Measurements from ENCODE around the gene RSC1A1.

DNA sequence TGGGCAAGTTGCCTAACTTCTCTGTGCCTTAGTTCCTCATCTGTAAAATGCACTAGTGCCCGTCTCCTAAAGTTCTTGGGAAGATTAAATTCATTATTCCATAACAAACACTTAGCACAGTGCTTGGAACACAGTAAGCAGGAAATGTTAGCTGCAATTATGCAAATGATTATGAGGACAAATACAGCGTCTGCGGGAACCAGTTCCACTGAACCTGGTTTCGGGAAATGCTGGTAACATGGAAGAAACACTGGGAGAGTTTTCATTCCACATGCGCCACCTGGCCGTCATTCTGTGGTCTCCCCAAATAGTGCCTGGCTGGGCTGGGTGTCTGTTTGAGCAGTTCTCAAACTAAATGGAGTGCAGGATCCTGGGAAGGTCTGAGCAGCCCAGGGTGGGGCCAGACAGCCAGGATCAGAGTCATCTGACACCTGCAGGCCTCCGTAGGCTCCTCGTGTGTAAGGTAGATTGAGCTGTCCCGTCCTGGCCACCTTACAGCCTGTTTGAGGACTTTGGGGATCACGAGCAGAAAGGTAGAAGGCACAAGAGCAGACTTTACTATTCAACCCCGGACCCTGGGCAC lies 101.7 kb downstream of the PRDM2 start:
- PRO-cap = no peak

DNA sequence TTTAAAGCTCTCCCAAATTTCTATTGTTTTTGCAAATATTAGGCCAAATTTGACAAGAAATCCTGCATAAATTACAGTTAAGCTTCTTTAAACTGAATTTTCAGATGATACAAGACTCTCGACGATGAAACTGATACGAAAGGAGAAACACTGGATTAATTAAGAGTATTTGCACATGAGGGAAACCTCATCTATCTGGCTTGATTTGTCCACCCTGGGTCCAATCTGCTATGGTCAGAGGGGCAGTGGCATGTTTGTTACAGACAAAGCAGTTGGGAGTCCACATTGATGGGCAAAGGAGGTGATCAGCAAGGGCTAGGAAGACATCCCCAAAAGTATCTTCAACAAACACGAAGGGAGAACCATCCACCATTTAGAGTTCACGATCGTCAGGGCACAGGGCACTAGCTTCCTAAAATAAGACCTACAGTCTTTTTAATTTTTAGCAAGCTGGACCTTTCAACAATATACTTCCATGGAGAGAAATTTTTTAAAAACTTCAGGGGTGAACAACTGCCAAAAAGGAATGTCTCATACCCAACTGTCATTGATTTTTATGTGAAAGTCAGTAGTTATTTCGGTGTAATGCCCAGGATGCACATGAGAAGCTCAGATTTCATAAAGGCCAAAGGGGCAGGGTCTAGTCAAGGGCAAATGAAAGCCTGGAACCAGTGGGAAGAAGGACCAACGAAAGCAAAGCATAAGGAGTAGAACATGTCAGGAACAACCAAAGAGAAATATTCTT lies 374.7 kb upstream of the KAZN start:
- PRO-cap = no peak

- PRO-cap = no peak
Measured at GRCh38 chr1:14911285-14911849, 242.2 kb upstream of the TMEM51 start.

- PRO-cap = no peak
Measured at GRCh38 chr1:15176293-15177097, 22.9 kb downstream of the TMEM51 start.

DNA sequence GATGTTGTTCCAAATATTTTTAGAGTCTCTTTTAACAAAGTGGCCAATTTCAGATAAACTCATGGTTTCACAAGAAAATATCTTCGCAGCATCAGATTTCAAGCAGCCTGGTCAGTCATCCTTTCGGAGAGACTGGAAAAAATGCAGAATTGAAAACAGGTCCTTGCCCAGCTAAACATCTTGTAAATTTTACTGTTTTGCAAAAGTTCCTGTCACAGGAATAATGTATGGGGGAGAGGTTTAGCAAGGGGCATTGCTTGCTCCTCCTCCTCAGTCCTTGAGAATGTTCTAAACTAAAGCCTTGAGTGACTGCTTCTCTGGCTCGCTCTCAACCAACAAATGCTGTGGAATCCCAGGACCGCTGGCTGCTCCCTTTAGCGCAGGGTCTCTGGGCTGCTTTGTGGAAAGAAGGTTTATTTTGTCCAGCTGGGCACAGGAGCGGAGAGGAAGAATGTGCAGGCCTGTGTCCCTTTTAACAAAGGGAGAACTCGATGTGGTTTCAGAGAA lies 33.7 kb upstream of the FHAD1 start:
- PRO-cap = no peak

DNA sequence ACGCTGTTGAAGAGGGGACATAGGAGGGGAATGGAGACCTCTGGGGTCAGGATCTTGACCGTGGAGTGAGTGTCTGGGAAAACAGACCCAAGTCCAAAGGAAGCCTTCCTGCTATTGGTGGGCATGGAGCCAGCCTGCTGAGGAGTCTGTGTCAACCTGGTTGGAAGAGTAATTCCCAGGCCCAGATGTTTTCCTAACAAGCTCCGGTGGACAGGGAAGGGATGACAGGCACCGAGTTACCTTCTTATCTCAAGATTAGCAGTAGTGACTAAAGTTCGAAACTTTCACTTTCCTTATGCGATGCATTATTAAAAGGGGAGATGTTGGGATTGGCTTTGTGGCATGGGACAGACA lies 25.9 kb upstream of the FHAD1 start:
- PRO-cap = no peak

DNA sequence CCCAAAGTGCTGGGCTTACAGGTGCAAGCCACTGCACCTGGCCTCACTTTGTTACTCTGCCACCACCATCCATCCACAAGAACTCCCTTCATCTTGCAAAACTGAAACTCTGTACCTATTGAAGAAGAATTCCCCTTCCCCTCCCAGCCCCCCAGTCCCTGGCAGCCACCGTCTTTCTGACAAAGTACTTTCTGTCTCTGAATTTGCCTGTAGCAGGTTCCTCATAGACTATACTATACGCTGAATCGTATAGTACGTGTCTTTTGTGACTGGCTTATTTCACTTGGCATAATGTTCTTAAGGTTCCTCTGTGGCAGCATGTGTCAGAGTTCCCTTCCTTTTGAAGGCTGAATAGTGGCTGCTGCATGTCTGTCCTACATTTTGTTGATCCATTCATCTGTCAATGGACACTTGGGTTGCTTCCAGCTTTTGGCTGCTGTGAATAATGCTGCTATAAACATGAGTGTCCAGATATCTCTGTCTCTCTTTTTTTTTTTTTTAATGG lies 11.1 kb downstream of the FHAD1 start:
- PRO-cap = no peak

DNA sequence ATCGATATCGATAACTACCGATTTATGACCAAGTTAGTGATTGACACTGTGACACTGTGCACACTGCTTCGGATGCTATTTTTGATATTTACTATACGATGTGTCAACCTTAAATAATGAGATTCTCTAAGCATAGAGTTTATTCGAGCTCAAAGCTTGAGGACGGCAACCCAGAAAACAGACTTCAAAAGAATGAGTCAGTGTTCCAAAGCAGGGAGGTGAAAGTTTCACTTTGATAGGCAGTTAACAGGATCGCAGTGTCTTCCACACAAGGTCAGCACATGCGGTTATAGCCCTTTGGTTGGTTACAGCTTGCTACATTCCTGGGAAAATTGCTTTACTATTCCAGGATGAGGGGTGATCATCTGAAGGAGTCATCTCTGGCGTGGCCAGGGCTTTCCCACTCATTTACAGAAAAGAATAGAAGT lies 53.6 kb upstream of the EFHD2 start:
- PRO-cap = no peak

- PRO-cap = no peak
Measured at GRCh38 chr1:15407176-15407636, 2.5 kb upstream of the EFHD2 start.

DNA sequence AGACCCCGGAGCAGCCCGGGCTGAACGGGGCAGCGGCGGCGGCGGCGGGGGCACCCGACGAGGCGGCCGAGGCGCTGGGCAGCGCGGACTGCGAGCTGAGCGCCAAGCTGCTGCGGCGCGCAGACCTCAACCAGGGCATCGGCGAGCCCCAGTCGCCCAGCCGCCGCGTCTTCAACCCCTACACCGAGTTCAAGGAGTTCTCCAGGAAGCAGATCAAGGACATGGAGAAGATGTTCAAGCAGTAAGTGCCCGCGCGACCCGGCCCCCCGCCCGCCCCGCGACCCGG lies 294 bp downstream of the EFHD2 start:
- PRO-cap = no peak

DNA sequence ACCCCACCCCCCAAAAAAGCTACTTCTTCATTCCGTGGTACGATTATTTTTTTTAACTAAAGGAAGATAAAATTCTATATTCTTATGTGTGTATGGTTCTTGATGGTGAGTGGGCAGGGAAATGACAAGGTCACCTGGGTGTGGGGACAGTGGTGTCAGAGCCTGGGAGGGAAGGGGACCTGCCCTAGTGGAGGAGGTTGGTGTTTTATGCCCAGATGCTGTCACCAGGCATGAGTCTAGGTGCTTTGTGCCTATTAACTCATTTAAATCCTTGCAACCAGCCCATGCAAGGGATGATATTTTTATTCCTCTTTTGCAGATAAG lies 8.0 kb upstream of the CTRC start:
- PRO-cap = no peak

DNA sequence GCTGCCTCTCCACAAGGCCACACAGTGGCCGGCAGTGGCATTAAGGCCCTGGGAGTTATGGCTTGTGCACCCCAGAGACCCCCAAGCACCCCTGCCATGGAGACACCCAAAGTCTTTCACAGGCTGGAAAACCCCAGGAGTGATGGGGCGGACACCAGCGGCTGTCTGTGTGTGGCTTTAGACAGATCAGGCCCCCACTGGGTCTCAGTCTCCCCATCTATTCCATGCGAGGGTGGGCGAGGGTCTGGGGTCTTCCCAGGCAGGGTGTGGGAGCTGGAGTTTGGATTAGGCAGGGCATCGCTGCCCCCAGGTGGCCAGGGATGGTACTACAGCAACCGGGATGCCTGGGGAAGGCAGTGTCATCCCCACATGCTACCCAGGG lies 7.2 kb upstream of the CTRC start:
- PRO-cap = no peak

DNA sequence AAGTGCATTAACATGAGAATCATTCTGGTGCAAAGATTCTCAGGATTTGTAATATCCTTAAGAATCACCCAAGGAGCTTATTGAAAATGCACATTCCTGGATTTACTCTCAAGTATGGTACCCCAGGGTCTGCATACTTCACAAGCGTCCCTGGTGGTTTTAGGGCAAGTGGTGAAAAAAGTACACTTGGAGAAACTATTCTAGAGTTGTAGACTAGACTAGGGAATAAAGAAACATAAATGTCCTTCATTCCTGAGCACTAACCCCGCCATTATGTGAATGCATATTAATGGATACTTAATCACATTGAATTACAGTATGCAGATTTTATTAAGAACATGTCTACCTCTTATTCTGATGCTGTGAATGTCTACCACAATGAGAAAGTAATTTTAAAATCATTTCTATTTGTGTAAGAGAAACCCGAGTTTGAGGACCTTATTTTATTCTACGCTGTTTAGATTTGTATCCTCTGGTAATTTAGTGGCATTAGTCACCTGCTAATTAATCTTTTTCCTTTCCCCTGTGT lies at the start of gene RSC1A1:
Gene RSC1A1 (plus strand): TSS at position 415 of the 529 bp plus-strand sequence.
- PRO-cap = no peak

DNA sequence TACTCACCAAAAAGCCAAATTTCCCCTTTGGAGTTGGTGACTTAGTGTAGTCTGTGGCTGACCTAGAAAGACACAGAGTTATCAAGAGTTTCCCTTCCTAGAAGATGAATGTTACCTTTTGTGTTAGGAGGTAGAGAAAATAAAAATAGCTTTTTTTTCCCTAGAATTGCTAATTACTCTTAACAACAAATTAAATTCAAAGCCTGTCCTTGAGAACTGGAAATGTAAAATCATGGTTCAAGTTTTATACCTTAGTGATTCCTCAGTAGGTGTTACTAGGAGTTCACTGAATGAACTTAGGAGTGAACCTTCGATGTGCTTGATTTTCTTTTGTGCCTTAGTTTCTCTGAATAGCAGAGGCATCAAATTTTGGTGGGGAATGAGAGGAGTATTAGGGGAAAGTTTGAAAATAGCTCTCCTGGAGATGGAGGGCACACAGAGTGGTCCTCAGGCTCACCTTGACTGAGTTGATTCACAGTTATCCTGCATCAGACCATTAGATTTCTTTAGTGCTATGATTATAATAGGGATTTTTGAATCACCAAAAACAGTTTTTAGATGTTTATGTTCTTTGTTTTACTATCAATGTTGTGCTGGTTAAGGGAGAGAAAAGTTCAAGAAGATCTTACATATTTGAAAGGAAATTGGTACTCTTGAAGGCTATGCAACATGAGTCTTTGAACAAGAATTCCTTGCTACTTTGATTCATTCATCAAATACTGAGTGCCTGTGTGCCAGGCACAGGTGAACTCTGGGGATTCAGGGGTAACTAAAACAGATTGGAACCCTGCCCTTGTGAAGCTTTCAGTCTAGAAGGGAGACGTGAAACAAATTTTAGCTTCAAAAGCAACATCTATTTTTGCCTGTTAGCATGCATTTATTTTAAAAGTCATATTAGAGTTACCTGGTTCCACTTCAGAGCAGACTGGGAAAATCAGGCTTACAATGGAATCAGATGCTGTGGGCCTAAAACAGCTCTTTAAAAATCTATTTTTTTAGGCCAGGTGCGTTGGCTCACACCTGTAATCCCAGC lies 6.7 kb downstream of the RSC1A1 start:
- PRO-cap = no peak

GRCh38 chr1:15677706-15678026 lies 6.5 kb upstream of the PLEKHM2 start:
- PRO-cap = no peak

DNA sequence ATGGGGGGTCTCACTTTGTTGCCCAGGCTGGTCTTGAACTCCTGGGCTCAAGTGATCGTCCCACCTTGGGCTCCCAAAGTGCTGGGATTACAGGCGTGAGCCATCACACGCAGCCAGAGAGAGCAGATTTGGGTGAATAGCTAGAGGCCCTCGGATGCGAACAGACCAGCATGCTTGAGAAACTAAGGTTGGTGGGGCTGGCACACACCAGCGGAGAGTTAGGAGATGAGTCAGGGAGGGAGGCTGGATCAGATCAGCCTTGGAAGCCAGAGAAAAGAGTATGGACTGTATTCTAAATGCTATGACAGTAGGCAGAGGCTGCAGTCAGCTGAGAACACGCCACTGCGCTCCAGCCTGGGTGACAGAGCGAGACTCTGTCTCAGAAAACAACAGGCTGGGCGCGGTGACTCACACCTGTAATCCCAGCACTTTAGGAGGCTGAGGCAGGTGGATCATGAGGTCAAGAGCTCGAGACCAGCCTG lies 4.0 kb upstream of the PLEKHM2 start:
- PRO-cap = unidirectional peak, plus-strand start at position 313 of the sequence

GRCh38 chr1:15680572-15680892 lies 3.6 kb upstream of the PLEKHM2 start:
- PRO-cap = no peak

DNA sequence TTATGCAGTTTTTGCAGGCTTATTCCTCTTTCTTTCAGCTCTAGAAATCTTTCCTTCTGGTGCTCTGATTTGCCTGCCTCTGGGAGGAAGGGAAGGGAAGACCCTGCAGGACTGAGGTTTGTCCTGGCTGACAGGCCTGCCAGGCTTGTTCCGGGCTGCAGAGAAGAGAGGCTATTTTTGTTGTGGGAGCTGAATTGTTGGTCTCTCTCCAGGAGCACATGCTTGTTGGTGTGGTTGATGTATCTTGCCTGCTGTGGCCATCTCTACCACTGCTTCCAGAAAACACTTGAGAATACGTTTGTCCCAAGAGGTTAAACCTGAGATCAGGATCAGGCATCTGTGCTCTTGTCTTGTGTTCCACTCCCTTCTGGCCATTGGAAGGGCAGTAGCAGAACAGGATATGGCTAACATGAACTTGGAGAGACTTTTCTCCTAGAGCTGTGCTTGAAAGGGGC lies 21.6 kb upstream of the SLC25A34 start:
- PRO-cap = no peak

GRCh38 chr1:15727186-15727710 lies 8.8 kb upstream of the SLC25A34 start:
- PRO-cap = no peak

GRCh38 chr1:15795046-15795435 lies 12.4 kb downstream of the UQCRHL start:
- PRO-cap = no peak

Data from ReNcell CX (cell line).